ENCODE data around the gene FOXF2.

GRCh38 chr6:293438-293933 lies 1.2 kb downstream of the DUSP22 start:
- PRO-cap, 5 experiments = peak in 3 of 5 experiments; most common plus-strand start chr6:293607 (in 2); most common minus-strand start chr6:293501 (in 1)
- RAMPAGE, long total RNA, 2 experiments = no peak in any of the 2 experiments
- RRBS = no CpG with 5 or more reads among the region's 12 CpGs

GRCh38 chr6:317045-317289 lies 24.7 kb downstream of the DUSP22 start:
- PRO-cap, 5 experiments = no peak in any of the 5 experiments
- RAMPAGE, long total RNA, 2 experiments = no peak in any of the 2 experiments
- RRBS = no CpG with 5 or more reads among the region's 6 CpGs

DNA sequence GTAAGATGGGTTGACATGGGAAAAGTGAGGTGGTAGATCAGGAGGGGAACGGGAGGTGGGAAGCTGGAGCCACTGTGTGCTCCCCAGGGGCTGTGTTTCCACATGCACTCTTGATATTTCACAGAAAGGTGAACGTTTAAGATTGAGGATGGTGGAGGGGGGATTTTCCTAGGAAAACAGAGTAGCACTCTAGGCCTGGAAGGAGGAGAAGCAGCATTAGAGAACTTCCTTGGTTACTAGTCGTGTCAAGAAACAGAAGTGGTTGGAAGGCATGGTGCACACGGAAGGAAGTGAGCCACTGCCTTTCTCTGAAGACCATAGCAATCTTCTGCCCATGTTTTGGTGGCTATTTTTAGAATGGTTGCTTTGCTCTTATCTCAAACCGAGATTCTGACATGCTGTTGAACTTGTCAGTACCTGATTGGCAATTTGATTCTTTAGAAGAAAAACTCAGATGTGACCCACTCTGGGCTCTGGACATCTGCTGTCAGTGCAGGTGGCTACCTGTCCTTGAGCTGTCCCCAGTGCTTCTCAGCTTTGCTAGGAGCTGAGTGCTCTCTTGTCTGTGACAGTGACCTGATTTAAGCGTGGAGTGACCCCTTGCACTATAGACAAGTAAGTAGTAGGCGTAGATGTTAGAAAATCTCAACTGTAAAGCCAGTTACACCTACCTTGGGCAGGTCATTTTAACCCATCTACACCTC lies 44.4 kb downstream of the DUSP22 start:
- PRO-cap, 5 experiments = no peak in any of the 5 experiments
- RAMPAGE, long total RNA, 2 experiments = no peak in any of the 2 experiments
- RRBS = no CpG with 5 or more reads among the region's 7 CpGs

GRCh38 chr6:562127-562672 lies 94.7 kb downstream of the HUS1B start:
- PRO-cap, 5 experiments = no peak in any of the 5 experiments
- RAMPAGE, long total RNA, 2 experiments = no peak in any of the 2 experiments
- RRBS = no CpG with 5 or more reads among the region's 13 CpGs

DNA sequence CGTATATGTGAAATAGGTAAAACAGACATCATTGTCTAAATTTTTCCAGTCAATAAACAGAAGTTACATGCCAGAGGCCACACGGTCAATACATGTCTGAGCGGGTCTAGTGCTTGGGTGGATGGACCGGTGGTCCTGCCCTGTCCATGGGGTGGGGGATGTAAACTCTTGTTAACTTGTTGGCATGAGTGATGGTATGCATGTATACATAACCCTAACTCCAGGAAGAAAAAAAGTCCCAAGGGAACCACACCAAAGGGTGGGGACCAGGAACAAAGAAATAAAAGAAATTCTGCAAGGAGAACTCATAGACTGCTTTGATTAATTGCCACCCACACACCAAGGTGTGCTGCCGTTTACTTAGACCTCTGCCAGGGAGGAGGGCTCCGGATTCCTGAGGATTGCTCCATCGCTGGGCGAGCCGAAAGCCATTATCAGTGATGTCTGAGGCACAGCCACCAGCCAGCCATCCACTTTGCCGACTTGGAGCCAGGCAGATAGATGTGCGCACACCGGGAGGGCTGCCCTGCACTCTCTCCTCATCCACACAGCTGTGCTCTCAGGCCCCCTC lies 272.8 kb upstream of the FOXQ1 start:
- PRO-cap, 5 experiments = no peak in any of the 5 experiments
- RAMPAGE, long total RNA, 2 experiments = no peak in any of the 2 experiments
- RRBS = 65% methylated on average over 6 of the region's 12 CpGs

DNA sequence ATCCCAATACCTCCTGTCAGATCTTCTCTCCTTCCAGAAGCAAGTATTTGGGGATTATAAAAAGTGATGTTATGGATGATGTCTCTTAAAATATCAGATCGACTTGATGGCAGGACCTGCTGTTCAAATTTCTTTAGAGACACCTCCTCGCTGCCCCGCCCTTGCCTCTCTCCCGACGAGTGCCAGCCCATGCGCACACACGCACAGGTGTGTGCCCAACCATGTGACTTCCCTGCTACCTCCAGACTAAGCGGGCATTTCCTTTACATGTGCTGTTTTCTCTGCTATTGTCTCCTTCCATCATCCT lies 224.5 kb upstream of the FOXQ1 start:
- PRO-cap, 5 experiments = no peak in any of the 5 experiments
- RAMPAGE, long total RNA, 2 experiments = no peak in any of the 2 experiments
- RRBS = no CpG with 5 or more reads among the region's 8 CpGs

DNA sequence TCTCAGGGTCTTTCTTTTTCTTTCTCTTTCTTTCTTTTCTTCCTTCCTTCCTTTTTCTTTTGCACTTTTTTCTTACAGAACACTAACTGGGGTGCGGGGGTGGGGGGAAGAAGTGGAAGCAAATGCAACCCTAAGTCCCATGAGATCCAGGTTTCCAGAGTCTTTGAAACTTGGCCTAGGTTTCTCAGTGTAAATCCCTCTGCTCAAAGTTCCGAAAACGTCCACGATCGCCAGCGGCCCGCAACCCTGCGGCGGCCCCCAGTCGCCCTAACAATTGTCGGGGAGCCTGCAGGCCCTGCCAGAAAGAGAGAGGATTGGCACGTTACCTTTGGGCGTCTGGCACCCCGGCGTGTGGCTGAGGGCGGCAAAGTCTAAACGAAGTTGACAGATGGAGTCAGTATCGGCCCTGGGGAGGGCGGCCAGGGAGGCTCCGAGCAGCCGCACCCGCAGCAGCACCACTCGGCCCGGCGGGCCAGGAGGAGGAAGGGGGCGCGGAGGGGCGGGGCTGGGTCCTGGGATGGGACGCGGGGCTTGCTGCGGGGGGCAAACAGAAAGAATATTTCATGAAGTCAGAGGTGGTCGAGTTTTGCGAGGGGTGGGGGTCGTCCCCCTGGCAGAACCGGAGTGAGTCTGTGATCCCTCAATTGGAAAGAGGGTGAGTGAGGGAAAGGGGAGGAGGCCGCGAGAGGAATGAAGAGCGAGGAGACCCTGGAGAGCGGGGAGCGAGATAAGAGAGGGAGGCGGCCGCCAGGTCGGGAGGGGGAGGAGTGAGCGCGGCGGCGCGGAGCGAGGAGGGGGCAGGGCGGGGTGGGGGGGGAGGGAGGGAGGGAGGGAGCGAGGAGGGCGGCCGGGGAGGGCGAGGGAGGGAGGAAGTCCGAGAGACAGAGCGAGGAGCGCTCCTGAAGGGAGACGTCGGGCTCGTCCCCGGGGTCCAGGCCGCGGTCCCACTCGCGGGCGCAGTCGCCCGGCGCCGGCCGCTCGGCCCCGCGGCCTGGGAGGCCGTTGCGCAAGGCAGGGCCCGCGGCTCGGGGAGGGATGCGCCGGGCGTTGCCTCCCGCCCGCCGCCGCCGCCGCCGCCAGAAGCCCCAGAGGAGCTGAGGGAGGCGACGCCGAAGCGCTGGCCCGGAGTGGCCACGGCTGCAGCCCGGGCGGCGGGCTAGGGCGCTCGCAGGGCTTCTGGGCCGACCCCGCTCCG lies at the start of gene FOXF2:
Gene FOXF2, plus strand, starts transcription at position 884 of the 1,195 bp plus-strand sequence.
- PRO-cap, 5 experiments = no peak in any of the 5 experiments
- RAMPAGE, long total RNA, 2 experiments = no peak in any of the 2 experiments
- RRBS = 3% methylated on average over 57 of the region's 103 CpGs

- PRO-cap, 5 experiments = no peak in any of the 5 experiments
- RAMPAGE, long total RNA, 2 experiments = no peak in any of the 2 experiments
- RRBS = 20% methylated on average over 13 of the region's 51 CpGs
Observed at GRCh38 chr6:1523808-1524469, 85.8 kb upstream of the FOXC1 start.

GRCh38 chr6:1552117-1552813 lies 57.5 kb upstream of the FOXC1 start:
- PRO-cap, 5 experiments = peak in 1 of 5 experiments; most common minus-strand start chr6:1552394 (in 1)
- RAMPAGE, long total RNA, 2 experiments = no peak in any of the 2 experiments
- RRBS = no CpG with 5 or more reads among the region's 4 CpGs

DNA sequence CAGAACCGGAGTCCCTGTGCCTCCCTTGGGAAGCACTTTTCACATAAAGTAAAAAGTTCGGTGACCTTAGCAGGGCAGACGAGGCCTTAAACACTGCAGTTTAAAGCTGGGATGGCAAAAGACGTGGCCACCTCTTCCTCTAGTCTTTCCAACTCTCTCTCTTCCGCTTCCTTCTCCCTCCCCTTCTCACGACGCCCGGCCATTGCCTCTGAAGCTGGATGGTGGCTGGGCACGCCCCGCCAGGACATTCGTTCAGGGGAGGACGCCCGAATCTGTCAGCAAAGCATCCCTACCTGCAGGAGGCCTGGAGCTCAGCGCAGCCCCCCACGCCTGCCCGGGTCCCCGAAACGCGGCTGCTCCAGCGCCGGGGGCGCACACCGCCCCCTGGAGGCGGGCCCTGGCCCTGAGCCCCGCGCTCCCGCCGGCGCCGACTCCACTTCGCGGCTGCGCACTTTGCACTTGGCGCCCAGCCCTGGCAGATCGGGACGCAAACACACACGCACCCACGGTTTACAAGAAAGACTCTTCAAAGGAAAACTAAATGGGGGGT lies 54.8 kb upstream of the FOXC1 start:
- PRO-cap, 5 experiments = peak in 2 of 5 experiments; most common plus-strand start position 465 of the sequence (in 2); most common minus-strand start position 336 of the sequence (in 1)
- RAMPAGE, long total RNA, 2 experiments = no peak in any of the 2 experiments
- RRBS = 8% methylated on average over 8 of the region's 38 CpGs

GRCh38 chr6:1612289-1612739 lies 2.6 kb downstream of the FOXC1 start:
- PRO-cap, 5 experiments = no peak in any of the 5 experiments
- RAMPAGE, long total RNA, 2 experiments = no peak in any of the 2 experiments
- RRBS = no CpG with 5 or more reads among the region's 9 CpGs

- PRO-cap, 5 experiments = no peak in any of the 5 experiments
- RAMPAGE, long total RNA, 2 experiments = no peak in any of the 2 experiments
- RRBS = no CpG with 5 or more reads among the region's 20 CpGs
Observed at GRCh38 chr6:1625792-1626547, 16.3 kb downstream of the FOXC1 start.

GRCh38 chr6:1686041-1686776 lies 76.5 kb downstream of the FOXC1 start:
- PRO-cap, 5 experiments = no peak in any of the 5 experiments
- RAMPAGE, long total RNA, 2 experiments = no peak in any of the 2 experiments
- RRBS = no CpG with 5 or more reads among the region's 10 CpGs

GRCh38 chr6:1701820-1702370 lies 92.2 kb downstream of the FOXC1 start:
- PRO-cap, 5 experiments = no peak in any of the 5 experiments
- RAMPAGE, long total RNA, 2 experiments = no peak in any of the 2 experiments
- RRBS = no CpG with 5 or more reads among the region's 11 CpGs

DNA sequence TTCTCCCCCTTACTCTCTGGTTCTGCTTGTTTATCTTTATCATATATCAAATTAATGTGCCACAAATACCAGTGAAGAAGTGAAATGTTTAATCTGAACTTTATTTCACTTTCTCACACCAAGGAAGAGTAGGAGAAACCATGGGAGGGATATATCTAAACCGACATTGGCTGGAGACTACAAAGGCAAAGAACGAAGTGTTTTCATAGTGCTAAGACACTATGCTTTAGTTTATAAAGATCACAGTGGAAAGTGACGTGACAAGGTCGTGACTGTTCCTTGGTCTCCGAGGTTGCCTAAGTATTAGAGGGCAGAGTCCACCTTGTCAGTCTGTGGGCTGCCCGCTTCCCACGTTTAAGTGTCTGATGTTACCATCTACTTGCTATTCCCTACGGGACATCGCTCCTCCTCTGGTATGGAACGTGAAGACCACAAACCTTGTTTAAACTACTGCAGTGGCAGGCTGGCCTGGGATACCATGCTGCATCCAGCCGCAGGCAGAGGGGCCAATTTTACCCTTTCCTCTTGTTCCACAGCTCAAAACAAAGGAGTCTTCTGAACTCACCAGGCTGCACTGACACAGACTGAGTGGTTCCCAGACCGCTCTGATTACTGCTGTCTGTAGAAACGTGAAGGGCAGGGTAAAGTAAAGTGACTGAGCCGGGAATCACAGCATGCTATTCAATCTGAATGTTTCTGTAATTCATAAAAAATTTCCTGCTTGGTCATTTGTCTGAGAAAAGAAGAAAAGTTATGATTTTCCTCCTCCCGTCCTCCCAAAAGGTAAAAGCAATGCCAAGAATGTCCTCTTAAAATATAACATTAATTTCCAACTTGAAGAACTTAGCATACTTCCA lies 275.8 kb downstream of the FOXC1 start:
- PRO-cap, 5 experiments = no peak in any of the 5 experiments
- RAMPAGE, long total RNA, 2 experiments = no peak in any of the 2 experiments
- RRBS = no CpG with 5 or more reads among the region's 15 CpGs

DNA sequence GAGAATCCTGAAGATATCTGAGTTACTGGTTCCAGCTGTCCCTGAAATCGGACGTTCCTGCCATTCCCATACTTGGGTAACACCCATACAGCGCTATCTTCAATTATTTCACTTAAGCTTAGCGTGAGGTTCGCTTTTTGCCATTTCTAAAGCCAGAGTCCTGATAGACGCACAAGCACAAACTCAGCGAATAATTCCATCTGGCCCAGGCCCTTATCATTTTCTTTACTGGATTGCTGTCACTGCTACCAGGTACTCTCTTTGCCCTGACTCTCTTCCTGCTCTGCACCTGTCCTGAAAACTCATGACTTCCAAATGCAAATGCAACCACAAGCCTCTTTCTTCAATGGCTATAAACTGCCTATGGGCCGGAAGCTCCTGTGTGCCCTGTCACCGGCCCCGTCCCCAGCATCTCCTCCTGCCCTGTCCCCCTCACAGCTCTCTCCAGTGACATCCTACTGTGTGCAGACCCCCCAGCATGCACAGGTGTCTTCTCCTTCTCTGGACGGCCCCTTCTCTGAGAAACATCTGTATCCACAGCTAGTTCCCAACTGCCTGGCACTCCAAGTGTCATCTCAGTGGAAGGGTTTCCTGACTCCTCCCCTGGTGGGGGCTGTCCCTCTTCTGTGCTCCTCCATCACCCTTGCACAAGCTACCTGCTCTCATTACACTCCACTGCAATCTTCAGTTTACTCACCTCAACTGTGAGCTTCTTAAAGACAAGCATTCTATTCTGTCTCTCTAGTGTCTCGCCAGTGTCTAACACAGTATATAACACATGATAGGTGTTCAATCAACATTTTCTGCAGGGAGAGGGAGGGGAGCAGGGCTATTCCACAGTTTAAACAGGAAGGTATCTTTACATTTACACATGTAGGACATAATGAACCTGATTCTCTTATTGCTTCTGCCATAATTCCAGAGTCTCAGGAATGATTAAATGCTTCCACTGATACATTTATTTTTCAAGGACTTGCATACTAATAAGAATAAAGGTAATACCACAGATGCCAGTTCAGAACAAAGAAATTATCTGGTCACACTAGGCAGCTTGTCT lies 302.4 kb downstream of the GMDS start:
- PRO-cap, 5 experiments = no peak in any of the 5 experiments
- RAMPAGE, long total RNA, 2 experiments = no peak in any of the 2 experiments
- RRBS = no CpG with 5 or more reads among the region's 12 CpGs

- PRO-cap, 5 experiments = no peak in any of the 5 experiments
- RAMPAGE, long total RNA, 2 experiments = no peak in any of the 2 experiments
- RRBS = no CpG with 5 or more reads among the region's 15 CpGs
Observed at GRCh38 chr6:2112997-2114463, 131.9 kb downstream of the GMDS start.

DNA sequence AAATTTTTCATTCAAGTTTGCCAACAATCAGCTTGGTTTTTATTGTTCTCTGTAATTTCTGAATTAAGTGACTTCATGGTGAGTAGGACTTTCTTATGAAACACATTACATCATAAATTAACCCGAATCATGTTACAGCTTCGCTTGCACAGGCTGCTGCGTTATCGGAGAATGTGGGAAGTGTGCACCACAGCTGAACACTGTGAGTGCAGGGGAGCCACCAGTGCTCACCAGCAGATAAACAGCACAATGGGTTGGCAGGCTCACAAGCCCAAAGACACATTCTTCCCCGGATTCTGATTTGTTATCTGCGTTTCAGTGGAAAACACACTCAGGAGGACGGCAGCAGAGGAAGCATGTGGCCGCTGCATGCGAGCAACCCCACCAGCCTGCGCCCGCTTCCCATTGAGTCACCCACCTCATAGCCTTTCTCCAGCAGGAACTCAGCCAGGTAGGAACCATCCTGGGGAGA lies 121.1 kb downstream of the GMDS start:
- PRO-cap, 5 experiments = no peak in any of the 5 experiments
- RAMPAGE, long total RNA, 2 experiments = no peak in any of the 2 experiments
- RRBS = no CpG with 5 or more reads among the region's 11 CpGs

GRCh38 chr6:2352087-2352597 lies 106.7 kb upstream of the GMDS start:
- PRO-cap, 5 experiments = no peak in any of the 5 experiments
- RAMPAGE, long total RNA, 2 experiments = no peak in any of the 2 experiments
- RRBS = no CpG with 5 or more reads among the region's 3 CpGs

DNA sequence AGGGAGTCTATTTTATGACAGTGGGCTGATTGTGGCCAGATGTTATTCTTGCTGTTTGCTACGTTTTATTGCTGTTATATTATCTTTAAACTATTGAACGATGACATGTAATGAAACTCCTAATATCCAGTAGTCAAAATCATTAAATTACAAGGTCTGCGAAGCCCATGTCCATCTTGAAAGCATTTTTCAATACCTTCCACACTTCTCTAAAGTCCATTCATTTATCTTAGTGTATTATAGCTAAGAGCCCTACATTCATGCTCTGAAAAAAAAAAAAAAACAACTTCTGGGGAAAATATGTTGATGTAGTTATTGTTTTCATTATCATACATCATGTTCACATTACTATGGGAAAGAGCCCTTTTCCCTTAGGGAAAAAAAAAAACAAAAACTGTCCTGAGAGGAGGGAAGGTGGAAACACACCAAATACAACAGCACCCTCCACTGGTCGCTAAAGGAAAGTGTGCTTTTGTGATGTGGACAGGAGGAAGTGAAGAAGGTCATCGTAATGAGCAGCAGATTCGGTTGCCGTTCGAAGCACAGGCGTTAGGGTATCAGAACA lies 203.2 kb upstream of the GMDS start:
- PRO-cap, 5 experiments = no peak in any of the 5 experiments
- RAMPAGE, long total RNA, 2 experiments = no peak in any of the 2 experiments
- RRBS = no CpG with 5 or more reads among the region's 9 CpGs

Measured in liver (tissue), 9 donors.